ENCODE results near the genes A1CF, IPMK and CISD1.

GRCh38 chr10:50857570-50858067 lies 27.8 kb downstream of the A1CF start:
- RRBS: no CpG with 5 or more reads among the region's 5 CpGs

DNA sequence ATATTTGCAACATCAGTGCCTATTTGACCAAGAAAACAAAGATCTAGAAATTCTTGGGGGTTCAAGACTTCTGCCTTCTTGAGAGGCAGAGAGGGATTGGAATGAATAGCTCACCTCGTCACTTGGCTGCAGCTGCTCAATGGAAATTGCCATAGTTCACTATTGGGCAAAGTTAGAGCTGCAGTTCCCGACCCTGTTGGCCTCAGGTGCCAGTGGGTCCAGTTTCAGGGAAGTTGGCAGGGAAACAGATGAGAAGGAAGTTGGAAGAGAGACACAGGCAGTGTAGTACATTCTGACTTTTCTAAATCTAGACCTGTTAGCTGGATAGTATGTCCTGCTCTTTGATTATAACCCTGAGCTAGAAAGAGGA lies 19.1 kb downstream of the A1CF start:
- RRBS: no CpG with 5 or more reads among the region's 2 CpGs

DNA sequence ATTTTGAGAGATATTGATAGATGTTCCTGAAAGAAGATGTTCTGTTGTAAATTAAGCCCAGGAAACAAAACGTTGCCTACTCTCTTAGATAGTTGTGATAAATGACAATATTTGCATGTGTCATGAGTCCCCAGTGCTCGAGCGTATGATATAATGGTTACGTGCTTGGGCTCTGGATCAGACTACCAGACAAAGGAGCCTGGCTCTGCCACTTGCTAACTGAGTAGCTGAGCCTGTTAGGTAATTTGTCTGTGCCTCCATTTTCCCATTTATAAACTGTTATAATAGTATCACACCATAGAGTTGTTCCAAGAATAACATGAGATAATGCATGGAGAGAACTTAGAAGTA lies 1.8 kb downstream of the A1CF start:
- RRBS: no CpG with 5 or more reads among the region's 4 CpGs

DNA sequence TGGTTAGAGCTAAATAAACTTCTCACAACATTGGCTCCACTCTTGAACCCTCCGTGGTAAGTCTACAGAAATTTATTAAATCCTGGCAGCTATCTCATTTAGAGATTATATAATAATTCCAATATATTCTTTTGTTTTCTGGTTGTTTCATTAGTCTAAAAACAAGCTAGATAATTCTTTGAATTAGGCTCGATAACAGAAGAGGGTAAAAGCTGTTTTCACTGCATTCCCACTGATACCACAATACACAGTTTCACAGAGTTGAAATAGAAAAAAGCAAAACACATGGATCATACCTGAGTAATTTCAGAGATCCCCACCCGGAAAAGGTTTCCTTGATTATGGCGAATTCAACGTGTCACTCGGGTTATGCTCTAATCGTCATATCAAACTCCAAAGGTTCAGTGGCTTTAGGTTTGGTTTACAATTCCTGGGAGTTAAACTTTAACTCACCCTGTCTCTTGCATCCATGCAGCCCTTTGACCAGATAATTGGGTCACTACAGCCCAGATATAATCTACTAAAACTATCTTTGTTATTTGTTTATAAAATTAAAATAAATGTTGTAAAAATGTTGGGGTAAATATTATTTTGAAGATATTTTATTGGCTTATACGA lies at the start of gene A1CF:
Gene A1CF (minus strand): TSS at position 343 of the 618 bp plus-strand sequence.
- RRBS: no CpG with 5 or more reads among the region's 8 CpGs

DNA sequence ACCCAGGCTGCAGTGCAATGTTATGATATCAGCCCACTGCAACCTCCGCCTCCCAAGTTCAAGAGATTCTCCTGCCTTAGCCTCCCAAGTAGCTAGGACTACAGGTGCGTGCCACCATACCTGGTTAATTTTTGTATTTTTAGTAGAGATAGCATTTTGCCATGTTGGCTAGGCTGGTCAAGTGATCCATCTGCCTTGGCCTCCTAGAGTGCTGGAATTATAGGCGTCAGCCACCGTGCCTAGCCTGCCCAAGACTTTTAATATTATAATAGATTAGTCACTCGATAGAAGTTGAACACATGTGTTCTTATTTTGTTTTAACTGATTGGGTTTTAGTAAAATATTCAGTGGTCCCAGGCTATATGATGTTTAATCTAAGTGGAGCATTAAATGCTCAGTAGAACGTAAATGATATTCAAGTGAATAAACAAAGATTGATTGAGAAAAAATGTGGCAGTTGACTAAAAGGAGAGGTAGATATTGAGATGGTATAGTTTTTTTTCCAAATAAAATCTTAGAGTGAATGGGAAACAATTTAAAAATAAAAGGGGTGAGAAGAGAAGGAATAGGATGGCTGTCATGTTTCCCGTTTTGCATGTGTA lies 101.0 kb downstream of the CSTF2T start:
- RRBS: no CpG with 5 or more reads among the region's 7 CpGs

DNA sequence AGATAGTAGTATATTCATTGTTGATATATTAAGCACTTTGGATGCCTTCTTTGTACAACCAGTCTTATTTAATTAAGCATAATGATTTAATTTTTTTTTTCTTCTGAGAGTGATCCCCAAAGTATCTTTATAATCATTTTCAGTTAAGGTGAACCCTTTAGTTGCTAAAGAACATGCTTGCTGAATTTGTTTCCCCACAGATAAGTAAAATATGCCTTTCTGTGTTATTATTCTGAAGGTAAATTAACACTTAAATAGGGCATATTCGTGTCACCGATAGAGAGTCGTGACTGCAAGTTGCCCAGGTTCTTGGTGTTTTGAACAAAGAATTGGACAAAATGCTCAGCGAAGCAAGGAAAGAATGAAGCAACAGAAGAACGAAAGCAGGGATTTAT lies 50.1 kb downstream of the CSTF2T start:
- RRBS: no CpG with 5 or more reads among the region's 5 CpGs

GRCh38 chr10:51697974-51699019 lies 1.1 kb downstream of the CSTF2T start:
- RRBS: no CpG with 5 or more reads among the region's 14 CpGs

DNA sequence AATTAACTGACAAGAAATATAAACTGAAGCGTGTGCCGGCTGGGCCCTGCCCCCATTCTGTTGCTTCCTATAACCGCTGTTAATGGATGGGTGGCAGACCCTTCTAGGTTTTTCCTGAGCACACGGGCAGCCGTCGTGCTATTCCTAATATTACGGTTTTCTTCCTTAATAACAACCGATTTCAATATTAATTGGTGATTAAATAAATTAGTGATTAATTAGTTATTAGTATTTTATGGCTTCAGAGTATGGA lies 695 bp upstream of the CSTF2T start:
- RRBS: no CpG with 5 or more reads among the region's 8 CpGs

GRCh38 chr10:56154802-56155379 lies 206.2 kb downstream of the ZWINT start:
- RRBS: no CpG with 5 or more reads among the region's 32 CpGs

DNA sequence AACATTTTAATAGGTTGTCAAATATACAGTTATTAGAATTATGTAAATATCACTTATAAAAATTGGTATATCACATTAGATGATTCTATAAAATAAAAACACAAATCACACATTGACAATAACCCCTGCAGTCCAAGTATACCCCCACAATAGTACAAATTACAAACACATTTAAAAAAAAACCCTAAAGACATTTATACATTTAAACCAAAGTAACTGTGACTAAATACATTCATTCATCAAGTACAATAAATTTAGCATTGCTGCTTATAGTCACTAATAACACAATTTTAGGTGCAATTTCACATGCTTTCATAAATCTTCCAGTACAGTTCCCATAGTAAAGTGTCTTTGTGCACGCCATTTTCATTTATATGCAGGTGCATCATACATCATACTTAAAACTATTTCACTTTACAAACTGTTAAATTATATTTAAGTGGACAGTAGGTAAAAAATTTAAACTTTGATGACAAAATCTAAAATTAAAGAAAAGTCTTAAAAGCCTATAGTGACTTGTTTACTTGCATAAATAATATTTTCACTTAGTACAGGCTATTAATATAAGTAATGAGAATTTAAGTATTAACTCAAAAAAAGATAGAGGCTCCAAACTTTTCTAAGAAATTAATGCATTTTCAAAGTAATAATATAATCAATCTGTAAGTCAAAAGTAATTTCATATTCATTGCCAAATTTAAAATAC lies 76.0 kb downstream of the IPMK start:
- RRBS: no CpG with 5 or more reads among the region's 1 CpG

GRCh38 chr10:58267824-58268206 lies at the start of gene IPMK:
Gene IPMK, minus strand, starts transcription at chr10:58267894.
- RRBS: no CpG with 5 or more reads among the region's 51 CpGs

GRCh38 chr10:58268775-58269642 lies at the start of gene CISD1:
Gene CISD1, plus strand, starts transcription at chr10:58269162.
- RRBS: 0% methylated on average over 5 of the region's 64 CpGs

GRCh38 chr10:59177426-59177770 lies 955 bp downstream of the PHYHIPL start:
- RRBS: no CpG with 5 or more reads among the region's 8 CpGs

DNA sequence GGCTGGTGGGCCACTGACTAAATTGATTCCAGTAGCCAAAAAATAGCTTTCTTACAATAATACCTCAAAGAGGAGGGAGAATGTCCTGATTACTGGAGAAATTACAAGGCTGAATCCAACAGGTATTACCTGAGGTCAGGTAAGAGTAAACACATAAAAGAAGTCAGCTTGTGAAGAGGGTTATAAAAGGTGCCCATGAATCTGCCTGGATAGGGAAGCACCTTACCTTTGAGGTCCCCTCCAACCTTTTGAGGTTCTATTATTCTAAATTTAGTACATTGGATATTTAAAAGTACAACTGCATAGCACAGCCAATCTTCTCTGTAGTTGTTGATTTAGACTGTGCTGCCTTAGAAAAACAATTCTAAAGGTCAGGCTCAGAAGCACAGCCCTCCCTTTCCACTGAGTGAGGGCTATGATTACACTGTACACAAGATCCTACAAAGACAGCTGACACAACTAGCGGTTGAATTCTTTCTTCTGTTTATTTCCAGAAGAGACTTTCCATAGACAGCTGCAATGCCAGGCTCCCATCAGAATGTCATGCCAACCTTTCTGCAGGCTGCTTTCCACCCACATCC lies 39.5 kb downstream of the FAM13C start:
- RRBS: no CpG with 5 or more reads among the region's 1 CpG

DNA sequence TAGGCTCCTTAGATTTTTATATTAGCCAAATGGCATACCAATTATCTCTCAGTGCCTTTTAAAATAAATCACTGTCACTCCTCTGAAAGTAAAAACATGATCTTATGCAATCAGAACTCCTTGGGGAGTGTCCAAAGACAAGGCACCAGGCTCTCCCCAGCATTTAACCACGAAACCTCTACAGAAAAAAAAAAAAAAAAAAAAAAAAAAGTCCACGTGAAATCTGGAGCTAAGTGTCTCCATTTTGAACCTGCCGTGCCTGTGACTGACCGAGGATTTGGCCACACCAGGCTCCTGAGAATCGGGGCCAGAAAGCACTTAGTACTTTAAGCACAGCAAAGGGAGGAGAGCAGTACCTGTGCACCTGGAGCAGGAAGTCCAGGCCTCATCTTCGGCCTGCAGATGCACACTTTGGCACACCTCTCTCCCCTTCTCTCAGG lies 1.7 kb downstream of the FAM13C start:
- RRBS: no CpG with 5 or more reads among the region's 6 CpGs

GRCh38 chr10:59708702-59709194 lies 902 bp downstream of the SLC16A9 start:
- RRBS: 3% methylated on average over 20 of the region's 30 CpGs

DNA sequence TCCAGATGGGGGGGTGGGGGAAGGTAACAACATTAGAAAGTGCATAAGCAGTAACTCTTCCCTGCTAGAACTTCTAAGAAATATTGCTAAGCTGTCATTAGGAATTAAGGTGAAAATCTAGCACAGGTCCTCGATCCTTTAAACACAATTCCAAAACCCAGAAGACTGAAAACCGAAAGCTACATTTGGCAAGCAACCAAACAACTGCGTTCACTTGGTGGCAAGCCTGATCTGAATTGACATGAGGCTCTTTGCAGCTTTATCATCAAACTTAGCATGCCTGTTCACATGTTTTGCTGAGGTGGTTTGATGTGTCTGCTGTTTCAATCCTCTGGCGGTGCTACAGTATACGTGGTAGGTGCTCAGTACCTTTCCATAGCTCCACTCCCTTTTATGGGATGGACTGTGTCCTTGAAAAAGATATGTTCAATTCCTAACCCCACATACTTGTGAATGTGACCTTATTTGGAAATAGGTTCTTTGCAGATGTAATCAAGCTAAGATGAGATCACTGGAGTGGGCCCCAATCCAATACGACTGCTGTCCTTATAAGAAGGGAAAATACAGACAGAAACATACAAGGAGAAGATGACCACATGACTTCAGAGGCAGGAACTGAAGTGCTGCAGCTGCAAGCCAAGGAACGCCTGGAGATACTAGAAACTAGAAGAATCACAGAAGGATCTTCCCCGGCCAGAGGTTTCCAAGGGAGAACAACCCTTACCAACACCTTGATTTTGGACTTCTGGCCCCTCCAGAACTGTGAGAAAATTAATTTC lies 33.4 kb downstream of the CCDC6 start:
- RRBS: no CpG with 5 or more reads among the region's 8 CpGs

- RRBS: no CpG with 5 or more reads among the region's 4 CpGs
Measured at GRCh38 chr10:59894068-59894680, 12.2 kb downstream of the CCDC6 start.

GRCh38 chr10:60082968-60083371 lies 176.6 kb upstream of the CCDC6 start:
- RRBS: no CpG with 5 or more reads among the region's 1 CpG

All from skeletal muscle cell (primary cell).